ENCODE data around the genes DDX11 and RESF1.

GRCh38 chr12:29603994-29604612 lies 106.6 kb upstream of the OVCH1 start:
- PRO-cap: no peak
- RAMPAGE, long total RNA: no peak

DNA sequence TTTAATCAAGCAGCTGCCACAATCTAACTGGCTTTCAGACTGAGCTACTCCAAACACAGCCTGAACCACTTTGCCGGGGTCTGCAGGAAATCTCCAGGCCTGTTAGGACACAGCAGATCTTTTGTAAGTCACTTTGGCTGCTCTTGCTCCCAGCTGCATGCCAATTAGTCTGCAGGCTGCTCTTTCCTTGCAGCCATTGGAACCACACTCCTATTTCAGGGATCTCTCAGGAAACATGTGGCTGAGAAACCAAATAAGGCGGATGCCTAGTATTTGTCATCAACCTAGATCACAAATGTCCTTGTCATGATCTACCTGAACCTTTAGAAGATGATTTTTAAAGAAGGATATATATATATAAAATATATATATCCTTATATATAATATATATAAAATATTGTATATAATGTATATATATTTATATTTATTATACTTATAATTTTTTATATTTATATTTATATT lies 73.5 kb downstream of the TMTC1 start:
- PRO-cap: no peak
- RAMPAGE, long total RNA: no peak

DNA sequence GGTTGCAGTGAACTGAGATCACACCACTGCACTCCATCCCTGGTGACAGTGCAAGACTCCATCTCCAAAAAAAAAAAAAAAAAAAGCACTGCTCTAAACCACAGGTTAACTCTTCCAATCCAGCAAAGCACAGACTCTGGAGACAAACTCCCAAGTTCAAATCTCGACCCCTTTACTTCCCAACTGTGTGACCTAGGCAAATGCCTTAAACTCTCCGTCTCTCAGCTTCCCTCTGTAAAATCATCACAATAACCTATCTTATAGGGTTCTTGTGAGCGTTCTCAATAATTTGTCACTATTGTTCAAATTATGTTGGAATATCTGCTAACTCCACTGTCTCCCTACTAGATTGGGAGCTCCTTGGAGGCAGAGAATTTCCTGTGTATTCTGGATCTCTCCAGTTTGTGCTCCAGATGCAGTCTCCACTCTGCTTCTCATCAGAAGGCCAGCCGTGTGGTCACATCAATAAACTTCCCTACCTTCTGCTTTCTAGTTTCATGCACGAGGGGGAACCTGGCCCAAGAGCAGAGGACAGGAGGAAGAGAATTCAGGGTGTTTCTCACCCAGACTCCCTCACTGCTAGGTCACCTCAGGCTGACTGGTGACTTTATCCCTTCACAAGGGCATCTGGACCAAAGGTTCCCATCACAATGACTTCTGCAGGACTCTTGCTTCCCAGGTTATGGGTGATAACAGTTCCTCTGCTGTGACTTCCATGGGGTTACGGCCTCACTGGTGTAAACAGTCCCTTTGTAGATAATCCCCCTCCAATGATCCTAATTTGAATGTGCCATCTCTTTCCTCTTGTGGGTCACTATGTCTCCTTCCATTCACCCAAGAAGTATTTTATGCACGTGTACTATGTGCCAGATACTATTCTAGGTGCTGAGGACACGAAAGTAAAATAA lies 54.6 kb downstream of the TMTC1 start:
- PRO-cap: no peak
- RAMPAGE, long total RNA: no peak

DNA sequence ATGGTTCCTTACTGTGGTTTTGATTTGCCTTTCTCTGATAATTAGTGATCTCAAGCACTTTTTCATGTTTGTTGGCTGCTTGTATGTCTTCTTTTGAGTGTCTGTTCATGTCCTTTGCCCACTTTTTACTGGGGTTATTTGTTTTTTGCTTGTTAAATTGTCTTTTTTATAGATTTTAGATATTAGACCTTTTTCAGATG lies 291.2 kb downstream of the IPO8 start:
- PRO-cap: no peak
- RAMPAGE, long total RNA: no peak

DNA sequence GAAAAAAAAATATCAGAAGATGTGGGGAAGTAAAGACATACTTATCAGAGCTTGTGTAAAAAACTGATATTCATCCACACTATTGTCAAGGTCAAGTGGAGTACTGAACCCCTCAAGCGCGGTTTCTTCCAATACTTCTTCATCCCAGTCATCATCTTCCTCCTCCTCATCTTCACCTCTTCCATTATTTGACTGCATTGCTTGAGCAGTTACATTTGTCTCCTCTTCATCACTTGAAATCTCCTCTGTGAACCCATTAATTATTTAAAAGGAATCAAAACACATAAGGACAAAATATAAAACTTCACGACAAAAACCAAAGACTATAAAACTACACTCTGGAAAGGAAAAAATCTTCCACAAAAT lies 61.6 kb downstream of the IPO8 start:
- PRO-cap: no peak
- RAMPAGE, long total RNA: no peak

GRCh38 chr12:30945551-30945862 lies 19.0 kb downstream of the TSPAN11 start:
- PRO-cap: no peak
- RAMPAGE, long total RNA: no peak

DNA sequence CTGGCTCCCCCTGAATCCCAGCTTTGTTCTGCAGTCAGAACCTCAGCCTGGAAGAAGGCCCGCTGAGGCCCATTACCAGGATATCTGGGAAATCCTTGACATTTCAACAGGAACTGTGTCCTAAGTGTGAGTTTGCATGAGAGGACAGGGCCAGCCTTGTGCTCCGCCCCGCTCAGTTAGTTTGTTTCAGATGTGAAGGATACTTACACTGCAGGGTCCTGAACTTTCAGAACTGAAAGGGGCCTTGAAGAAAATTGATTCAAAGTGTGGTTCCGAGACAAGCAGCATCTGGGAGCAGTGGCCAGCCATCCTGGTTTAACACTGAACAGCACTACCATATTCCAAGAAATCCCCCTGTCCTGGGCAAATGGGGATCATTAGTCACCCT lies 19.3 kb downstream of the TSPAN11 start:
- PRO-cap: no peak
- RAMPAGE, long total RNA: no peak

DNA sequence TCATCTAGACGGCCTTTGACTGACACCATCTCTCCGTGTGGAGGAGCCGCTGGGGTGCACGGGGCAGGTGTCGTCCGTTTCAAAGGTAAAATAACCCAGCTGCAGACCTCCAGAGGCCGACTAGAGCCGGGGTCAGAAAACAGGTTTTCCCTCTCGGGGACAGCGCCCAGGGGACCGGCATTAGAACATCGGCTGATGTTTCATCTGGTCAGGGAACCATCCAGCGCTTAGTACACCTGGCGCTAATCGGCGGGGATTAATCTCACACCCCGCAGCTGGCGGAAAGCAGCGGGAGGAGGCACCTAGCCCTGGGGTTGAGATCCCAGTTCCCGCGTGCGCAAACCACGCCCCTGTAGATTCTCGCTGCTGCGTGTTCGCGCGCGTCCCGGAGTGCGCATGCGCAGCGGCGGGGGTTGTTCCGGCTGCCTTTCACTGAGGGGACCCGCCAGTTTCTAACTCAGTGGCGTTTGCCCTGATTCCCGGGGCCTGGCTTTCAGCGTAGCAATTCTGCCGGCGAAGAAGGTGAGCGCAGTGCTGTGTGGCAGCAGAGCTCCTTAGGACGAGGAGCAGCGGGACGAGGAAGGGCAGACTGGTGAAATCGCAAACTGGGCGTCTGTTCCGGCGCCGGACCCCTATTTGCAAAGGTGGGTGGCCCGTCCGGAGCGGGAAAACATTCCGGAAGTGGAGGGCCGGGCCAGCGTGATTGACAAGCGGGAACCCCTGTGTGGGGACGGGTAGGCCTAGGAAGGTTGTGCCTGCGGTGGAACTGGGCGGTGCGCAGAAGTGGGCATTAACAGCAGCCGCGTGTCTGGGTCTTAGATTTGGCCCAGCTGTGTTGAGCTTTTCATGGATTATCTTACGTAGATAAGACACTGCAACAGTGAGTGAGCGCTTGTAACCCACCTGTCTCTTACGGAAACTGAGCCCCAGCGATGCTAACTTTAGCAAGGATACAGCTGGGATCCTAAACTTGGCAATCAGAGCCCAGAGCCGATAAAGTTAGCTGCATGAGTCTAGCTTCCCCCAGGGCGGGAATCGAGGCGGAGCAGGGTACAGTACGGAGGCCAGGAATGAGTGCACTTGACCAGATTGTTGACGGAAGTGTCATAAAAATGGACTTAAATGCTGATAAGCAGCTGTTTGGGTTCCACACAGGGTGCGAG lies at the start of gene DDX11:
DDX11 (plus strand) TSS at position 413 of the 1,163 bp plus-strand sequence.
- PRO-cap: no peak
- RAMPAGE, long total RNA: no peak

DNA sequence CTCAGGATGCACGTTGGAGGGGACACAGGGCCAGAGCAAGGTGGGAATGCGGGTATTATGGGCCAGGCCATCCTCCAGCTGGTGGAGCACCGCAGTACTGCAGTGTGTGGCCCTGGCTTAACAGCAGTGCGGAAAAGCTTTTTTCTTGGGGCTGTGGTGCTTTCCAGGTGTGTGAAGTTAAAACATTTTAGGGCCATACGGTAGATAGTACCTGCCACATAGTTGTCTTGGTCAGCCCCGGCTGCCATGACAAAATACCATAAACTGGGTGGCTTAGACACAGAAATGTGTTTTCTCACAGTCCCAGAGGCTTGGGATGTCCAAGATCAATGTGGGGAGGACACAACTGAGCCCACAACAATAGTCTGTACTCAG lies 938 bp downstream of the DDX11 start:
- PRO-cap: no peak
- RAMPAGE, long total RNA: no peak

GRCh38 chr12:31311316-31311757 lies 14.6 kb downstream of the SINHCAF start:
- PRO-cap: no peak
- RAMPAGE, long total RNA: no peak

- PRO-cap: no peak
- RAMPAGE, long total RNA: no peak
These were observed 65.6 kb downstream of the DENND5B start for GRCh38 chr12:31525394-31525713.

DNA sequence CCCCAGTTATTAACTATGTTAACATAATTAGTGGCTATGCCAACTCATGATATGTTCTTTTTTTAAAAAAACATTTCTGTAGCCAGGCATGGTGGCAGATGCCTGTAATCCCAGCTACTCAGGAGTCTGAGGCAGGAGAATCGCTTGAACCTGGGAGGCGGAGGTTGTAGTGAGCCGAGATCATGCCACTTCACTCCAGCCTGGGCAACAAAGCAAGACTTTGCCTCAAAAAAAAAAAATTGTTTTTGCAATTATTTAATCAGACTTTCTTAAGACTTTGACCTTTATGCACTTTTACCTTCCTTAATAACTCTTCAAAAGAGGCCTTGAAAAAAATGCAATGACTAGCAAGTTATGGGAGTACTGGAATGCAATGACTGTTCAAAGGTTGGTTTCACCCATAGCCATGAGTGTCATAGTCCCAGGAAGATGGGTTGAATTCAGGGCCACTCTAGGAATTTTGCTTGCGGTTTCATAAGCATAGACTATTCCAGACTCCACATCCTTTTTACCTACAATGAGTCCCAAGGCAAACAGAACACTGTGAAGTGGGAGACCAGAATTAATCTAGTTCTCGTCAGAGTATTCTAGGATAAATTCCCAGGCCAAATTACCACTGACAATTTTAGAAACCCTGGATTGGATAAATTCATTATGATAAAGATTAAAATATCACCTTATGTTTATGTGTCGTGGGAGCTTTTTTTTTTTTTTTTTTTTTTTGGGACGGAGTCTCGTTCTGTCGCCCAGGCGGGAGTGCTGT lies 29.3 kb upstream of the DENND5B start:
- PRO-cap: no peak
- RAMPAGE, long total RNA: no peak

DNA sequence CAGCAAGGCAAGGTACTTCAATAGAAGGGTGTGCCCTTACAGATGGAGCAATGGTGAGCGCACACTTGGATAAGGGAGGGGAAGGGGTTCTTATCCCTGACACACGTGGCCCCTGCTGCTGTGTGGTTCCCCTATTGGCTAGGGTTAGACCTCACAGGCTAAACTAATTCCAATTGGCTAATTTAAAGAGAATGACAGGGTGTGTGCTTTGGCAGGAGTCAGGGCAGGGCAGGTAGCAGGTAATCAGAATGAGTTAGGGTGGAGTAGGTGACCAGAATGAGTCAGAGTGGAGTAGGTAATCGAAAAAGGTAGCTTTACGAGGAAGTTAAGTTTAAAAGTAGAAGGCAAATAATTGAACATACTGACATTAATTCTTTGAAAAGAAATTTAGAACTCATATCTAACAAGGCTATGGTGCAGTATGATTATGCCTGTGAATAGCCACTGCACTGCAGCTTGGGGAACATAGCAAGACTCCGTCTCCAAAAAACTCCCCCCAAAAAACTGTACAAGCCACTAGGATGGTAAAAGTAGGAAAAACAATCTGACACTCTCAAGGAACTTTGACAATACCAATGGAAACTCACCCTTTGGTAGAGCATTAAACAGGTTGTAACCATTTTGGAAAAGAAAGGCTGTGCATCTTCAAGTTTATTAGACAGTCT lies 15.7 kb upstream of the AMN1 start:
- PRO-cap: no peak
- RAMPAGE, long total RNA: no peak

GRCh38 chr12:31804829-31805120 lies 12.7 kb upstream of the H3-5 start:
- PRO-cap: no peak
- RAMPAGE, long total RNA: no peak

- PRO-cap: no peak
- RAMPAGE, long total RNA: no peak
These were observed 72.1 kb upstream of the RESF1 start for GRCh38 chr12:31887067-31887483.

- PRO-cap: no peak
- RAMPAGE, long total RNA: no peak
These were observed 62.6 kb upstream of the RESF1 start for GRCh38 chr12:31896489-31897097.

- PRO-cap: no peak
- RAMPAGE, long total RNA: no peak
These were observed 30.6 kb upstream of the RESF1 start for GRCh38 chr12:31928575-31929003.

- PRO-cap: no peak
- RAMPAGE, long total RNA: no peak
These were observed 18.8 kb upstream of the RESF1 start for GRCh38 chr12:31940416-31940747.

DNA sequence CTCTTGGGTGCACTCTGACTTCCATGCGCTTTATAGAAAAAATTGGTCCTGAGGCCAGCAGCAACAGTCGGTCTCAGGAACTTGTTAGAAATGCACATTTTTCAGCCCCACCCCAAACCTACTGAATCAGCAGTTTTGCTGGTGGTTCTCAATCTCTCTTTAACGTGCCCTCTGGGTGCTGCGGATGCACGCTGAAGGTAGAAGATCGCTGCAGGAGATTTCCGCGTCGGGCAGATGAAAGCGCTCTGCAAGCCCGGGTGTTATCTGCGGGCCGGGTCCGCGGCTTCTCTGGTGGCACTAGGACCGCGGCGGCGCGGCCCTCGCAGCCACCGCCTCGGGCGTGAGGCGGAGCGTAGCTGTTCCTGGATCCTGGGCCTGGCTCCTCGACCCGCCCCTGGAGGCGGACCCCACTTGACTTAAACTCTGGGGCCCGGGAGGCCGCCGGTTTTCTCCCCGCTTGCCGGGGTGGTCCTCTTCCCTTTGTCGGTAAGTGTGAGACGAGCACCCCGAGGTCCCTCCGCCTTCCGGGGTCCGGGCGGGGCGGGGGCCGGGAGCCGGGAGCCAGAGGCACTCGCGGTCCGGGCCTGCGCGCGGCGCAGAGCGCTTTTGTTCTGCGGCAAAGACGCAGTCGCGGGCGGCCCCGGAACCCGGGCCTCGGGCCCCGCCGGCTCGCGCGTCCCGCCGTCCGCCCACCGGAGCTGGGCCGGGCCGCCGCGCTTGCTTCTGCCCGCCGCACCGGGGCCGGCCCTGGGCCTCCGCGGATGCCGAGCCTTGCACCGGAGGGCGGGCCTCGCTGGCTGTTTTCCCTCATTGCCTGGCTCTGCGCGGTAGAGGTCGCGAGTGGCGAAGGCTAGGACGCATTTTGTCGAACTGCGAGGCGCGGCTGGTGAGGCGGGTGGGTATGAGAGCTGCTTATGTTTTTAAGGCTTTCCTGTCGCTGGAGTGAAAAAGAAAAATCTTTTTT lies at the start of gene RESF1:
RESF1 (plus strand) TSS at position 410 of the 964 bp plus-strand sequence.
- PRO-cap: no peak
- RAMPAGE, long total RNA: no peak

- PRO-cap: no peak
- RAMPAGE, long total RNA: no peak
These were observed 5.9 kb downstream of the RESF1 start for GRCh38 chr12:31964931-31965721.

Measured in spinal cord (tissue), 3 donors.